Measurements from ENCODE around the genes ARL6IP4 and PITPNM2.

- PRO-cap = bidirectional peak, plus-strand start at chr12:122980081, minus-strand start at chr12:122979928
- RAMPAGE, long total RNA = no peak
These were observed 701 bp upstream of the ARL6IP4 start for GRCh38 chr12:122979838-122980121.

- PRO-cap = bidirectional peak, plus-strand start at chr12:122980703, minus-strand start at chr12:122980604
- RAMPAGE, long total RNA = start-site peak on the plus strand at chr12:122980684-122980915, 720 and 238 reads in 2 replicates
These were observed at the start of gene ARL6IP4 for GRCh38 chr12:122980122-122981032. TSS of gene ARL6IP4 (plus strand) at chr12:122980681.

GRCh38 chr12:123043596-123043941 lies 63.1 kb downstream of the ARL6IP4 start:
- PRO-cap = no peak
- RAMPAGE, long total RNA = no peak

- PRO-cap = no peak
- RAMPAGE, long total RNA = no peak
These were observed 7.9 kb downstream of the PITPNM2 start for GRCh38 chr12:123142723-123143591.

DNA sequence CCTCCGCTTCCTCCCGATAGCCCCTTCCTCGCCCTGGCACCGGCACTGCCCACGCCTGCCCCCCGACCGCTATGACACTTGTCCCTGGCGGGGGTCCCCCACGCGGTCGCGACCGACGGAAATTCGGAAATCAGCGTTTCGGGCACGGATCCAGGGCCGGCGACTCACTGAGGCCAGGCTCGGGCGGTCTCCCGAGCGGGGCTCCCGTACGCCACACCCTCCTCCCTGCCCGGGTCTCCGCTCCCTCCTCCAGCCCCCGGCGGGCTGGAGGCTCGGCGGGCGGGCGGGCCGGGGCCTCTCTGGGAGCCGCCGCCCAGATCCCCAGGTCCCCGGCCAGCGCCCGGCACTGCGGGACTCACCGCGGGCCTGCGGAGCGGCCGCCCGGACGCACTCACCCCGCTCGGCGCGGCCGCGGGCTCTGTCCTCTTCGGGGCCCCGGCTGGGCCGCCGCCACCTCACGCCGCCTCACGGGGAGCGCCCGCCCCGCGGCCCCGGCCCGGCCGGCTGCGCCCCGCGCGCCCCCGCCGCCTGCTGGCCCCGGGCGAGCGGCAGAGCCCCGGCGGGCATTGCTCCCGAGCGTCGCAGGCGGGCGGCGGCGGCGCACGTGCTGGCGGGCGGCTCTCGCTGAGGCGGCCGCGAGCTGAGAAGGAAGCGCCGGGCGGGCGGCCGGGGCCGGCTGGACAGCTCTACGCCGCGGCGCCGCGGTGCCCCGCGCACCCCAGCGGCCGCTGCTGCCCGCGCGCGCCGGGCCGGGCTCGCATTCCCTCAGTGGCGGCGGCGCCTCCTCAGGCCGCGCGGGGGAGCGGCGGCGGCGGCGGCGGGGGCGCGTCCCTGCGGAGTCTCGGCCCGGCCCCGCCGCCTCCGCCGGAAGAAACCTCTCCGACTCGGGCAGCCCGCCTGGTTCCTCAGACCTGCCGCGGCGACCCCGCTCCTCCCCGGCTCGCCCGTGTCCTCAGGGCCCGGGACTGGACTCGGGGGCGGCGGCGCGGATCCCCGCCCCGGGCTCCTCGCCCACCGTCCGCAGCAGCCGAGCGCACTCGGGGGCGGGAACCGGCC lies at the start of gene PITPNM2:
TSS of gene PITPNM2 (minus strand) at position 733 of the 1,056 bp plus-strand sequence.
- PRO-cap = no peak
- RAMPAGE, long total RNA = no peak

DNA sequence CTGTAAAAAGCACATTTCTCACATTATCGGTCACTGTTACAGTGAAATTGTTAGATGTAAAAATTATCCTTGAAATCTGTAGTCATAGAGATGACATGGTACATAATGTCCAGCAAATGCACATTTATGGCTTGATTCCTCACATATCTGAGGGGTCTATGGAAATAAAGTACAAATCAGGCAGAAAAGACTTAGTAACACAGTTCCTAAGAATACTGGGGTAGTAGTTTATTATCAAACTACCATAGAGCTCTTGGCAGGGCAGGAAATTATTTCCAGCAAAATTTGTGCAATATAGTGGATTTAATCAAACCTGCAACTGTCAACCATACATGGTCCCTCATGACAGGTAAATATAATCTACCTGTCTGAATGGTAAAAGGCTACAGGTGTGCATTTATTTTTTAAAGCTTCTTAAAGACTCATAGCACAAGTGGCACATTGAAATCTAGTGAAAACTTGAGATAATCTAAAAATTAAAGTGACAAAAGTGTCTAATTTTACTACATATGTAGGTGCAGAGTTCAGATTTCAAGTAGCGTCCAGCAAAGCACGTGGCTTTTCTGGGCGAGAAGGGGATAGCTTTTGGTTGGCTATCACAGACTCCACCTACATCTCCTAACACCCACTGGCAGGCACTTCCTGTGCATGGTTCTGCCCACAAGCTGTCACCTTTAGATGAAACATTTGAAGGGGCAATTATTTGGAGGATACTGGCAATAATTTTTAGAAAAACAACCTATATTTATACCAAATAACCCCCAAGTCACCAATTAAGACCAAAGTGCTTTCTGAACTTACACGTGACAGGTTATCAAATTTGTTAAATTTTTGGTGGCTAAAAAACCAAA lies 1.8 kb upstream of the PITPNM2 start:
- PRO-cap = no peak
- RAMPAGE, long total RNA = no peak

- PRO-cap = no peak
- RAMPAGE, long total RNA = no peak
These were observed 14.3 kb upstream of the PITPNM2 start for GRCh38 chr12:123164914-123165947.

DNA sequence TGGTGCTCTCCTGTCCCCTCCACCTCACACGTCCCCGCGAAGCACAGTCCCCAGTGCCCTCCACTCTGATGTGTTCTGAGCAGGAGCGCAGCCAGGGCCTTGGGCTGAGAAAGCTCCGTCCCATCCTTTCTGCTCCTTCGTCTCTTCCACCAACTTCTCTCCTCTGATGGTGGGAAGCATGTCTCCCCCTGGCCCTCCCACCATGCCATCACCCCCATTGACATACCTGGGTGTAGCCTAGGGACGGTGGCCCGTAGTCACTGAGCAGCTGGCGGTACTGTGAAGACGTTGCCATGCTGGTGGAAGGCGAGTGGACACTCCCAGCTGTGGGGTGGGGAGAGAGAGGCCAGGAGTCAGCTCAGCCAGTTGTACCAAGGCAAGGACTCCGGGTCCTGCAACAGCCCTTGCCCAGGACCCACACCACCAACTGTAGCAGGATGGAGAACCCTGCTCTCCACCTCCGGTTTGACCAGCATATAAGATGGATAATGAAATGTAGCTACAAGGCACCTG lies 4.6 kb downstream of the CDK2AP1 start:
- PRO-cap = no peak
- RAMPAGE, long total RNA = no peak

DNA sequence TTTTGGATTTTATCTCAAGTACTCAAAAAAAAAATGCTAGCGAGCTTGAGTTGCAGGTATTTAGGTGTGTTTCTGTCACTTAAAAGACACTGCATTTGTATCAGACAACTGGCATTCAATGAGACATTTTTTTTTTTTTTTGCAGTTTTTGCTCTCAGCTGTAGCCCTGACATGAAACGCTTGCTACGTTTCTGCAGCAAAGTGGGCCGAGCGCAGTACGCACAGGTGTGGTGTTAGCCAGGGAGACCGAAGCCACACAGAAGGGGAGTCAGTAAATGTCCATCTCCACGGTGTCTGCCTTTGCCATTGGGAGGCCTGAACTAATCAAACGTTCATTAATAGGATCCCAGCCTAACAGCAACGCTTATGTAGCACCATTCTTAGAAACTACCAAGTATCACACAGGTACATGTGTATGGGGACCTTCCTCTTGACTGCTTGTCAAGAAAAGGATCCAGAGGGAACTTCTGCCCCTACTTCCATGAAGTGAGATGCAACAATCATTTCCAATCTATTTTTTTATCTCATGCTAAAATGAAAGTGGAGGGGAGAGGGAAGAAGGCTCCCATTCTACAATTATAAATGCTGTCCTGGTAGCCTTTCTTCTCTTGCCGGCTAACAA lies 20.4 kb upstream of the CDK2AP1 start:
- PRO-cap = no peak
- RAMPAGE, long total RNA = no peak

- PRO-cap = no peak
- RAMPAGE, long total RNA = no peak
These were observed 30.7 kb downstream of the SBNO1 start for GRCh38 chr12:123333956-123334409.

DNA sequence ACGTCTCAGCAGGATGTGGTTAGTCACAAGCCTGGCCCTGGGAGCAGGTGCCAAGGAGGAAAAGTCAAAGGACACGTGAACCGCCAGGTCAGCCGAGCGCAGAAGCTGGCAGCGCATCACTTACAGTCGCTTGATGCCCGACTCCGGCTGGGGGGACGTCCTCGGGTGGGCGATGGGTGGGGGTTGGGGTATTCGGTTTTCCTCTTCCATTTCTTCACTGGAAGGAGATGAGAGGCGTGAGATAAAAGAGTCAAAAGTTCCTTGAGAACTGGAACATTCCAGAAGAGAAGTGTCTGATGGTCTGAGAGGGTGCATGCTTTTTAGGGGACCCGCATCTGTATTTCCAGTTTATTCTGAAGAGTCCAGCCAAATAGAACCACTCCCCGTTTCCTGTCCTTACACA lies 26.1 kb downstream of the SNRNP35 start:
- PRO-cap = no peak
- RAMPAGE, long total RNA = no peak

DNA sequence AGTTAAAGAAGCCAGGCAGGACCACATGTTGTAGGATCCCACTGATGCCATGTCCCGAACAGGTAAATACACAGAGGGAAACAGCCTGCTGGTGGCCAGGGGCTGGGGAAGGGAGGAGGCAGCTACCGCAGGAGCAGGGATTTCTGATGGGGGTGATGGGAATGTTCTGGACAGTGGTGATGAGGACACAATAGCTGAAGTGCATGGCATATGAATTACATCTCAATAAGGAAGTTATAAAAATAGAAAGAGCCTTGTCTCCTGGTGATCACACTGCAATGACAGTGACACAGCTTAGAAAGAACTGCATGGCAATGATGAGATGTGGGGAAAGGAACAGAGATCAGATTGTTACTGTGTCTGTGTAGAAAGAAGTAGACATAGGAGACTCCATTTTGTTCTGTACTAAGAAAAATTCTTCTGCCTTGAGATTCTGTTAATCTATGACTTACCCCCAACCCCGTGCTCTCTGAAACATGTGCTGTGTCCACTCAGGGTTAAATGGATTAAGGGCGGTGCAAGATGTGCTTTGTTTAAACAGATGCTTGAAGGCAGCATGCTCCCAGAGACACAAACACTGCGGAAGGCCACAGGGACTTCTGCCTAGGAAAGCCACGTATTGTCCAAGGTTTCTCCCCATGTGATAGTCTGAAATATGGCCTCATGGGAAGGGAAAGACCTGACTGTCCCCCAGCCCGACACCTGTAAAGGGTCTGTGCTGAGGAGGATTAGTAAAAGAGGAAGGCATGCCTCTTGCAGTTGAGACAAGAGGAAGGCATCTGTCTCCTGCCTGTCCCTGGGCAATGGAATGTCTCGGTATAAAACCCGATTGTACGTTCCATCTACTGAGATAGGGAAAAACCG lies 34.6 kb downstream of the SNRNP35 start:
- PRO-cap = no peak
- RAMPAGE, long total RNA = no peak

GRCh38 chr12:123522179-123522734 lies 11.3 kb downstream of the RILPL1 start:
- PRO-cap = no peak
- RAMPAGE, long total RNA = no peak

DNA sequence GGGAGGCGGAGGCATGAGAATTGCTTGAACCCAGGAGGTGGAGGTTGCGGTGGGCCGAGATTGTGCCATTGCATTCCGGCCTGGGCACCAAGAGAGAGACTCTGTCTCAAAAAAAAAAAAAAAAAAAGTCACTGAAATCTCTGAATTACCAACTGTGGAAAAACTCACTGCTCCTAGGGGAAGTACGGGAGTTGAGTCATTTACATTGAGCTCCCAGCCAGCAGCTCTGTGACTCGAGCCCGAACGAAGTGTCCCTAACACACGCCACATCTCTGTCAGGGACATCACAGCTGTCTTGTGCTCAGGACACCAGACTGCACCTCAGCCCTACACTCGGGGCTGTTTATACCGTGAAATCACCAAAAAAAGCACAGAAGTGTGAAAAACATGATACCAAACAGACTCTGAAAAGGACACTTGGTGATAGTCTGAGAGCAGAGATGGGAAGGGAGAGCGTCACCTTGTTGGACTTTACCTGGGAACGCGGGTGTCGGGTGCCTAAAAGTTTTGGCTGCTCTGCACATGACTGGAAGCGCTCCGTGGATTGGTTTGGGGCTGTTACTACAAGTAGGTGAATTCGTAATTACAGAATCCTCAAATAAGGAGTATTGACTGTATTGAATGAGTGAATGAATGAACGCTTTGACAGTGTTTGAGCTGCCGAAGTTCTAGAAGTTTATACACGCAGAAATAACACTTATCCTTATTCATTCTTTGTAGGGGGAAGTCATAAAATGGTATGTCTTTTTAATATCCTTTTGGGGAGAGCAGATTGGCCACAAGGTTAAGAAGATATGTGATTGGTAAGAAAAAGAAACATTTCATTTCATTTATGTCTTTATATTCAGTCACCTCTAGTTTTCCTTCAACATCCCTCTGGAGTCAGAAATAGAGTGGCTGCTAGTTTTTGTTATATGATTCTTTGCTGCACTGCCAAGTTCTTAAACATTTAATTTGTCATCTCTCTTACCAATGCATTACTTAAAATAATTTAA lies 21.4 kb downstream of the ATP6V0A2 start:
- PRO-cap = no peak
- RAMPAGE, long total RNA = no peak

GRCh38 chr12:123742997-123743436 lies 19.1 kb upstream of the DNAH10 start:
- PRO-cap = no peak
- RAMPAGE, long total RNA = no peak

GRCh38 chr12:123750901-123751370 lies 11.2 kb upstream of the DNAH10 start:
- PRO-cap = no peak
- RAMPAGE, long total RNA = no peak

- PRO-cap = no peak
- RAMPAGE, long total RNA = no peak
These were observed 61.1 kb downstream of the DNAH10 start for GRCh38 chr12:123823251-123823578.

DNA sequence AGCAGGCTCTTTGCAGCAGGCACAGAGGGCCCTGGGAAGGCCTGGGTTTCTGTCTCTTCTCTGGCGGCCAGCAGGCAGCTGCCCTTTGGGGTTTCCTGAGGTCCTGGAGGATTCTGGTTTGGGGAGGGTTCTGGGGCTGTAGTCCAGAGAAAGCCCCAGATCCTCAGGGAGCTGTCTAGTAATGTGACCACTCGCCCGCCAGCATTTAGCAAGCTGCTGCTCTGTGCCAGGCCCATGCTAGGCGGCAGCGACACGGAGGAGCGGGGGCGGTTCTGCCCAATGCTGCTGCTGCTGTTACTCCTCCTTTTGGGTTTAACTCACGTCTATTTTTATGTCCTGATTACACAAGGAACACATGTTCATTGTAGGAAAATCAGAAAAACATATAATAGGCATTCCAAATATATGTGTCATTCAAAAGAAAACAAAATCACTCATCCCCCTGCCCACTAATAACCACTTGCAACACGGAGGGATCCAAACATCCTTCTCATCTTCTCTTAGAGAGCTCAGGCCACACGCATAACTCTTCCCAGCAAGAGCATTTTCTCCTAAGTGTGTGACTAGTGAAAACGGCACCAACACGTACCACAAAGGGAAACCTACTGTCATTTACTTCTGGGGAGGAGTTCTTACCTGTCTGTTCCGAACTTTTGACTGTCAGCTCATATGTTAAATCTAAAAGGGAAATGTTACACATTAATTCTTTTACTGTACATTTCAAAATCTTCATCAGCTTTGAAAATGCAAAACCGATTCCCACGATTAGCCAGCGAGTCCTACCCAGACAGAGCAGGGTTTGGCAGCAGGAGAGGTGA lies 30.3 kb downstream of the CCDC92 start:
- PRO-cap = no peak
- RAMPAGE, long total RNA = no peak

- PRO-cap = no peak
- RAMPAGE, long total RNA = no peak
These were observed 23.1 kb downstream of the CCDC92 start for GRCh38 chr12:123949364-123950056.

- PRO-cap = no peak
- RAMPAGE, long total RNA = no peak
These were observed 14.2 kb downstream of the CCDC92 start for GRCh38 chr12:123958349-123958870.